Measurements from ENCODE around the genes MSANTD4, GUCY1A2 and C11orf65.

- RRBS = no CpG with 5 or more reads among the region's 2 CpGs
These were observed 233.4 kb upstream of the DDI1 start for GRCh38 chr11:103803062-103803338.

DNA sequence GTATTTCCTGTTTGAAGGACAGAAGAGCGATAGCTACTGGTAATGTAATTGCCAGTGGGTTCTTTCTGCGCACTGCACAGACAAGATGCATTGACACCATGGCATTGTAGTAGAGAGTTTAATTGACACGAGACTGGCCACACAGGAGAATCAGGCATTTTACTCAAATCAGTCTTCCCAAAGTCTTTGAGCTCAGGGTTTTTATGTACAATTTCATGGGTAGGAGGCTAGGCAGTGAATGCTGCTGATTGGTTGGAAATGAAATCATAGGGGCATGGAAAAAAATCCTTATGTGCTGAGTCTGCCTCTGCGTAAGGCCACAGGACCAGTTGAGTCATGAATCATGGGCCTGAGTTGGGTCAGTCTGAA, 273.9 kb downstream of the CASP4 start:
- RRBS = no CpG with 5 or more reads among the region's 4 CpGs

DNA sequence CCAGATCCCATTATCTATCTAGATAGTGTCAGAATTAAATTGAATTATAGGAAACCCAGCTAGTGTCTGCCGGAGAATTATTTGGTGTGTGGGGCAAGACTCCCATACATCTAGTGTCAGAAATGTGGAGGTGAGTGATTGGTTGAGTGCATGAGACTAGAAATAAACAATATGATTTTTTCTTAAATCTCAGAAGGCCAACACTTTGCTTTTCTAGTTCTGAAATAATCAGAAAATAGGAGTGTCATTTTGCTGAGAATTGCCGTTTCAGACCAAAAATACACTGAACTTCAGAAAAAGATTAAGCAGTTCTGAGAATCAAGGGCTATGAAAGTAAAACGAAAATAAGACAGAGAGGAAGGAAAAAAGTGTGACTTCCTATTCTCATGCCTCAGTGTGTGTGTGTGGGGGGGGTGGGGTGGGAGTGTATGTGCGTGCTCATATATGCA, 91.4 kb downstream of the CASP4 start:
- RRBS = no CpG with 5 or more reads among the region's 4 CpGs

DNA sequence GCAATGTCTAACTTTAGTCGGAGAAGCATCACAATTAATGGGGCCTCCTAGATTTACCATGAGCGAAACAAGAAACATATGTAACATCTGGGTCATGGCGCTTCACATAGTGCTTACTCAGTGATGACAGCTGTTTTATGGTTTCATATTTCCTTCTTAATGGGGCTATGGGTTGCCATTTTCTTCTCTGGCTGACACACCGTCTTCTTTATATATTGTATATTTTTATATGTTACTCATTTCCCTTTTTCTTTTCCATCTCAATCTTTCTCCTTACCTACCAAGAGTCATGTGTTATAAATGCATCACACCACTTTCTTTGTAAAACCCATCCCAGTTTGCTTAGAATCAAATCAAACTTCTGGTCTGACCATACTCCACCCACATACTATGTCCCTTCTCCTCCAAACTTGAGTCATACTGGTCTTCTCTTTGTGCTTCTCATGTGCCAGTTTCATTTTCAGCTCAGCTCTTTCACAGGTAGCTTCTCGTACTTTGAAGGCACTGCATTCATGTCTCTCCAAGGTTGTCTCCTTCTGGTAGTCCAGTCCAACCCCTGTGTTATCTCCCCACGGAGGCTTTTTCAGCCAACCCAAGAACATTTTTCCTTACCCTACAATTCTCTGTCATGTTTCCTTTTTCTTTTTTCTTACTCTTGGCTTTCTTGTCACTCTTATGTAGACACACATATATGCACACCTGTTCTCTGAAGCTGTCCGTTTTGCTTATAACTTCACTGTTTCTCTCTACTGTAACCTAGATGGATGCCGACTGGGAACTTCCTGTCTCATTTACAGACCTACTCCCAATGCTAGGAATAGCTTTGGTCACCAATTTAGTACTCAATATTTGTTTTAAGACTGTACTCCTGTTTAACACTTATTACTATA, 60.5 kb downstream of the CASP4 start:
- RRBS = no CpG with 5 or more reads among the region's 8 CpGs

- RRBS = no CpG with 5 or more reads among the region's 2 CpGs
These were observed 2.9 kb downstream of the GRIA4 start for GRCh38 chr11:105612808-105613055.

DNA sequence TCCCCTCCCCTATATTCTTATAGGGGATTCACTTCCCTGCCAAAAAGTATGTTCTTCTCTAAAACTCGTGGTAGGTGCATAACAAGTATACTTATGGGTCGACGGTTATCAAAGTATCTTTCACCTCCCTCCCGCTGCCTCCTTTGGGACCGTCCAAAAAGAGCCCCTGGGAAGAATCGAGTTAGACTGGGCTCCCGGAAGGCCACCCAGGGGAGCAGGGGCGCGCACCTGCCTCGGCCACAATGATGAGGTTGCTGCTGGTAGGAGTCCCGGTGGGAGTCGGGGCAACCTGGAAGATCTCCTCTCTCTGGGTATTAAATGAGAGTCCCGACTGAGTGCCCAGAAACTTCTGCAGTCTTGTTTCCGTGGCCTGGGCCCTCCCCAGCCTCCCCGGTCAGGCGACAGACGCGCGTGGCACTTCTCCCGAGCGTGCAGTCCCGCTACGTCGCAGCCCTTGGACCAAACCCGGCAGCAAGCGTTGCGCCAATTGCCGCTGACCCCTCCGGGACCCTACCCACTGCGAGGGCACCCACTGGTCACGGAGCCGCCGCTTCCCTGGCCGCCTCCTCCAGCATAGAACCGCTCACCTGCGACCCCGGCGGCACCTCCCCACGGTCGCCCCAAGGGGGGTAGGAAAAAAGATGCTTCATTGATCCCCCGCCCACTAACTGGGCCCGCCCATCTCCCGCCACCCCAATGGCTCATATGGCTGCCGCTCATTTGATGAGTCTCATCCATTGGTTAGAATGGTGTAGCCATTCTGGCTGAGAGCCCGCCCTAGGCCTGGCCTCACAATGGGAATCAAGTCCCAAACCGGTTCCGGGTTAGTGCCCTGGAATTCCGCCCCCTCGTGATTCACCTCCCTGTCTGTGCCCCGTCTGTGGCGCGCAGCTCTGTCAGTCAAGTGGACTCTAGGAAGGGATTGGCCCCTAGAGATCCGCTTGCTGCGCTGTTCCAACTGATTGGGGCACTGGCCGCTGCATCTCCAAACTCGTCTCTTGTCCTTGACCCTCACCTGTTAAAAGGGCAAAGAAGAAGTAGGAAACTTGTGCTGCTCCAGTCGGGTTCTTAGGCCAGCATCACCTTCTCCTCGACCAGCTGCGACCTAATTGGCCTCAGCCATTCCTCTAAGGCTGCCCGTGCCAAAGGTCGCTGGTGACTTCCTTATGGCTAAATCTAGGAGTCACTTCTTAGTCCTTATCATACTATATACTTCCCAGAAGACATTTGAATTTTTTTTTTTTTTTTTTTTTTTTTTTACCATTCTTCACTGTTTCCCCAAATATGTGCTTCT, at the start of gene MSANTD4:
MSANTD4 (minus strand) TSS at position 633 of the 1,294 bp plus-strand sequence.
- RRBS = 1% methylated on average over 22 of the region's 61 CpGs

- RRBS = no CpG with 5 or more reads among the region's 12 CpGs
These were observed 99.3 kb downstream of the AASDHPPT start for GRCh38 chr11:106176793-106177141.

DNA sequence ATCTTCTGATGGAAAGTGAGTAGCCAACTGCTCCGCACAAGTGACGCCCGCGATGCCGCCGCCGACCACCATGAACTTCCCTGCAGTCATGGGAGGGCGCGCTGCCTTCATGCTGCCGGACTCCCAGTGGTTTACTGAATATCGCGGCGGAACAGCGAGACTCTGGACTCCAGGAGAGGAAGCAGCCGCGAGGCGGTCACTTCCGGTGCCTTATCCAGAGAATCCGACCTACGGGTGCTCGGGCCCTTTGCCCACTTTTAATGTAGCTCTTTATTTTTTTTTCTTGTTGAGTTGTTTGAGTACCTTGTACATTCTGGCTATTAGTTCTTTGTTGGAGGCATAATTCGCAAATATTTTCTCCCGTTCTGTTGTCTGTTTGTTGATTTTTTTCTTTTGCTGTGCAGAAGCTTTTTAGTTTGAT, 190.5 kb downstream of the GUCY1A2 start:
- RRBS = no CpG with 5 or more reads among the region's 23 CpGs

GRCh38 chr11:107018258-107018969, at the start of gene GUCY1A2:
Gene GUCY1A2 (minus strand): TSS chr11:107018476.
- RRBS = 3% methylated on average over 2 of the region's 65 CpGs

DNA sequence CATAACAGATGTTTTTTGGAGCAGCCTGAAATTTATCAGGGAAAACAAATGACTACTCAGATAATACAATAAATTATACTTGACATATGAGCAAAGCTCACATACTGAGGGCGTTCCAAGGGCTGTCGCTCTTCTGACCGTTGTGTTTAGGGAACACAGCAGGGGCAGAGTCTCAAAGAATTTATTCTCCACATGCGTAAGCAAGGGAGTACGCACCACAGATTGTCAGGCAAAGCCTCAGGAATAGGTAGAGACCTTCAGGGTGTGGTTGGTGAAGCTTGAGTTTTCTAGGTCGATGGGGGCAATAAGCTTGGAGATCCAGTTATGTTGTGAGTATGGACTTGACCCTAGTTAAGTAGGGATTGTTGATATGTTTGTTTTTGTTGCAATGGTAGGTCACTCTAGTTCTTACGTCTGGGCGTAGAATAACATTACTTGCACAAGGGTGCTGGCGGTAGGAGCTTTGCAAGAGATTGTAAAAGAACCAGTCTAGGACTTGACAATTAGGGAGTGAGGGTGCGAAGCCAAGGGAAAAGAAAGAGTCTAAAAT, 860 bp downstream of the ACAT1 start:
- RRBS = no CpG with 5 or more reads among the region's 10 CpGs

DNA sequence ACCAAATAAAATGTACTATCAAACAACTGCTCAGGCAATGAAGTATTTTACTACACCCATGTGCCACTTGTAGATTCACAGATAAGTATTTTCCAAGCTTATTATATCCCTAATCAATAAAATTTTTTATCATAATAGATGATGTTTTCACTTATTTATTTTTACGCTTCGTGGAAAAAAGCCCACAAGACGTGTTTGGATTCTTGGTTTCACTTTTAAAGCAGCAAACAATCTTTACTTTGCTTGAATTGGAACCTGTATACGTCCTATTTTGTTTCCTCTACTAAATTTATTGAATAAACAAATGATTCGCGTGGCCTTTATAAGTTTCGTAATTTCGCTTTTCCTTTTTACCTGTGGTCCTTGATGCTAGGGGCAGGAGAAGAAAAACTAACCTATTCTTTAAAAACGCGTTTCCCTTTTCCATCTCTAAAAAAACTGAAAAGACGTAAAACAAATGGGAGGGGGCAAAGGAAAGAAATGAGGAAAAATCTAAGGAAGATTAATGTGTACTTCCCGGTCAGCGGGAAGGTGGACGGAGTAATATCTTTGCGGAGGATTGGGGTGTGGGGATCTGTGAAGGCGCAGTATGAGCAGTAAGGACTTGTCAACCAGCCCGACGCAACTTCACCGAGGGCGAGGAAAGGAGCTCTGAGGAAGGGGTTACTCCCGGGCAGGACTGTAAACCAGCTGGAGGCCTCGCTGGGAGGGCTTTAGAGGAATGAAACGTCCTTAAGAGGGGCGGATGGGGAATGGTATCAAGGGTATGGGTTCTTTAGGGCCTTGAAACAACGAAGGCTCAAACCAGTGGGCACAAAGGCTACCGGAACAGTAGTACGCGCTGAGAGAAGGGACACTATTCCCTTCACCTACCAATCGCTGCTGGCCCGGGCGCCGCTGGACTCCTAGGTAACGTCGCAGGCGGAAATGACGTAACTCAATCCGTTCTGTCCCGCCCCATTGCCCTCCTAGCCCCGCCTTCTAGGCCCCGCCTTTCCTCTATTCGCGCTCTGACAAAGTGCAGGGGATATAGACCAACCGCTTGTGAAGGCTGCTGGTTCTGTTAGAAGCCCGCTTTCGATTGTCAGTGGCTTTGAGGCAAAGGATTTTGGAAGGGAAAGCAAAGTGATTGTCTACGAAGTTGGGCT, at the start of gene C11orf65:
C11orf65 (minus strand) TSS at position 932 of the 1,148 bp plus-strand sequence.
- RRBS = 2% methylated on average over 5 of the region's 46 CpGs

DNA sequence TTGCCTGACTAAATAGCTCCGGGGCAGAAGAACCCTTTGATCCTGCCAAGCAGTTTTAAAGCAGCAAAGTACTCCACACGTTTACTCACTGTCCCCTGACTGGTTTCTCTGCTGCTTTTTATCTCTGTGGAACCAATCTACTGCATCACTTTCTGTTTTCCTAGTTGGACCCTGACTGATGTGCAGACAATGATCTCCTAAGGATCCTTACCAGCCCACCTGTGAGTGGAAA, 21.4 kb downstream of the EXPH5 start:
- RRBS = no CpG with 5 or more reads among the region's 2 CpGs

GRCh38 chr11:108733425-108733783, 68.5 kb downstream of the DDX10 start:
- RRBS = no CpG with 5 or more reads among the region's 4 CpGs

DNA sequence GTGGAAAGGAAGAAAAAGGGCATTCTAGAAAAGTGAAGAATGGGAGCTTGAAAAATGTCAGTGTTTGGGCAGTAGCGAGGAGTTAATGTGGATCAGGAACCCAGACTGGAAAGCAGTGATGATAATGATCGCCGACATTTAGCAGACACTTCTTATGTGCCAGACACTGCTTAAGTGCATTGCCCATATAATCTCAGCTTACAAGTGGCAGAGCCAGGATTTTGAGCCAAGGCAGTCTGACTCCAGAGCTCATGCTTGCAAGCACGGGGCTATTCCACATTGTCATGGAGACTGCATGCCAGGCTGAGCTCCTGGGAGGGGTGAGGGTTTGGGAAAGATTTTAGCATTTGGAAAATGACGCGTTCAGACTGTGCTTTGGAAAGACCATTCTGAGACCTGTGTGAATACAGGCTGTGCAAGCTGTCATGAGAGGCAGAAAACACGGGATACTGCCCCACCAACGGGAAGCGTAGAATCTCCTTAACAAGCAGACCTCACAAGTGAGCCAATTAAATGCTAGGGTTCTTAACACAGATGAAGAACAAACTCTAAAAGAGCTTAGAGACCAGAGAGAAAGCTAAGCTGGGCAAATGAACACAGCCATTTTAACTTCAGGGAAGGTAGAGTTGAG, 302.8 kb downstream of the DDX10 start:
- RRBS = no CpG with 5 or more reads among the region's 9 CpGs

DNA sequence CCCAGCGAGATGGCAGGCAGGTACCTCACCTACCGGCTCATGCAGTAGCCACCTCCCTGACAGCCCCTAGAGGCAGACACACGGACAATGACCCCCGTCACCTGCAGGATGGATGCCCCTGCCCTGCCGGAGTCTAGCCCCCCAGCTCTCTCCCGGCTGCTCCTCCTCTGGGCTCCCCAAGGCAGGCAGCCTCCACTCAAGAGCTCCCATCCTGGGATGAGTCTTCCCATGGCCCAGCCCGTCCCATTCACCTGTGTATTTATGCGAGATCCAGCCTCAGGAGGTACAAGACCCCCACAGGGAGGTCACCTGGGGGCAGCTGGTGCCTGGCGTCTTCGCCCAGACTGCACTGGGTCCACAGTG, 43.1 kb upstream of the ZC3H12C start:
- RRBS = 97% methylated on average over 4 of the region's 10 CpGs

DNA sequence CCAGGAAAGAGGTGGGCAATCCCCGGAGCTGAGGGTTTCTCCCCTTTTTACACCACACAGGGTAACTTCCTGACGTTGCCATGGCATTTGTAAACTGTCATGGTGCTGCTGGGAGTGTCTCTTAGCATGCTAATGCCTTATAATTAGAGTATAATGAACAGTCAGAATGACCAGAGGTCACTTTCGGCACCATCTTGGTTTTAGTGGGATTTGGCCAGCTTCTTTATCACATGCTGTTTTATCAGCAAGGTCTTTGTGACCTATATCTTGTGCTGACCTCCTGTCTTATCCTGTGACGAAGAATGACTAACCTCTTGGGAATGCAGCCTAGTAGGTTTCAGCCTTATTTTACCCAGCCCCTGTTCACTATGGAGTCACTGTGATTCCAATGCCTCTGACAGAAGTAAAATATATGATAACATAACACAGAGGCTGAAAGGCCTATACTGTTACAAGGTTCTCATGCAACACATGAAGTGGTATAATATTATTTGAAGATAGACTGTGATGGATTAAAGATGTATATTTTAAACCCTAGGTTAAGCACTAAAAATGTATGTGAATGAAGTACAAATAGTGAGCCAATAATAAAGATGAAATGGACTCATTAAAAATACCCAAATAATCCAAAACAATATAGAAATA, 41.4 kb upstream of the RDX start:
- RRBS = no CpG with 5 or more reads among the region's 4 CpGs

GRCh38 chr11:110429228-110429615, 526 bp upstream of the FDX1 start:
- RRBS = no CpG with 5 or more reads among the region's 2 CpGs

- RRBS = no CpG with 5 or more reads among the region's 2 CpGs
These were observed 27.0 kb downstream of the FDX1 start for GRCh38 chr11:110456820-110457086.

- RRBS = no CpG with 5 or more reads among the region's 6 CpGs
These were observed 132.5 kb downstream of the ARHGAP20 start for GRCh38 chr11:110579539-110580340.